Sternocleidomastoid (tissue), 1 donor: ENCODE measurements around a stretch of chr1.

DNA sequence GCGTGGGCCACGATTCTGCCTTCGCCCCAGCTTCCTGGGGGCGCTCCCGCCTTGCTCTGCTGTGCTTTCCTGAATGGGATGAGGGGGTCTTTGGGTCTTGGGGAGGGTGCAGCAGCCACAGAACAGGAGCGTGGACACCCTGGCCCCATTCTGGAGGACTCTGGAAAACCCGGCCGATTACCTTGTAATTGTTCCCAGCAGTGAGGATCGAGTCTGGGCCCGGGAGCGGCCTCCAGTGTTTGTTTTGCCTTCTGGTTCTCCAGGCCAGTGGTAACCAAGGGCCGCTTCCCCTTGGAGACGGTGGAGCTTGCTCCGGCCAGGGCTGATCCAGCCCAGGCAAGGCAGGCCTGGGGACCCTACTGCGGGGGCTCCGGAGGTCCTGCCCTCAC, 46.1 kb downstream of the SPSB1 start:
- PRO-cap: no peak

DNA sequence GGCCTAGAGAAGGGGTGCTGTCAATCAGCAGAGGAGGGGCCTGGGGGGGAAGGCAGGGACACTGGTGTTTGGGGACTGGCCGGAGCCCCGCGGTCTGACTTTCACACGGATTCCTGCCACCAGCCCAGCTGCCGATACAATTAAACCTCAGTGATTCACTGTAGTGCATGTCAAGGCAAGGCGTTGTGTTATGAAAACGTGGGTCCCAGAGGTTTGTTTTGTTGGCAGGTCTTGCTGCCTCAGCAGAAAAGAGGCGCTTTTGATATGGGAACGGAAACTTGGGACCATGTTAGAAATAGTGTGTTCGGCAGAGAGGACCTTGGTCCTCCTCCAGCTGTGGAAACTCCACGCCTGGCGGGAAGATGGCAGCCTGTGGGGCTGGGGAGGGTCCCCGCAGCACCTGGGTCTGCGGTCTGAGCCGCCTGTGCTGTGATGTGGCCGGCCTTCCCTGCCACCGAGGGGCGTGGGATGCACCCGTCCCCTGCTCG, 47.6 kb downstream of the SPSB1 start:
- PRO-cap: no peak

DNA sequence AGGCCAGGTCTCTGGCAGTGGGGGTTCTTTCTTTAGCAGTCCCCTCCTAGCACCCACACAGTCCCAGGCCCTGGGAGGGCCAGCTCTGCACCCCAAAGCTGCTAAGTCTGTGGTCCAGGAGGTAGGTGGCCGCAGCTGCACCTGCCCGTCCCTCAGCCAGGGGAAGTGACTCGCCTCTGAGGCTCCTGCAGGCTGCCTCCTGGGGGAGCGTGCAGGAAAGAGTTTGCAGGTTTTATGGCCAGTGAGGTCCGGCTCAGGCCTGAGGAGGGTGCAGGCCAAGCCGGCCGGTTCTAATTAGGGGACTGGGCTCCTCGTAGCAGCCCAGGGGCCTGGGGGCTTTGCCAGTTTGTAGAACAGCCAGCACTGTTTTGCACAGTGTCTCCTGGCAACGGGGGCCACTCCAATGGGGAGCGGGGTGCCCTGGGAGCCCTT, 107.9 kb downstream of the SPSB1 start:
- PRO-cap: no peak

GRCh38 chr1:9437341-9437715, 101.9 kb upstream of the SLC25A33 start:
- PRO-cap: no peak

DNA sequence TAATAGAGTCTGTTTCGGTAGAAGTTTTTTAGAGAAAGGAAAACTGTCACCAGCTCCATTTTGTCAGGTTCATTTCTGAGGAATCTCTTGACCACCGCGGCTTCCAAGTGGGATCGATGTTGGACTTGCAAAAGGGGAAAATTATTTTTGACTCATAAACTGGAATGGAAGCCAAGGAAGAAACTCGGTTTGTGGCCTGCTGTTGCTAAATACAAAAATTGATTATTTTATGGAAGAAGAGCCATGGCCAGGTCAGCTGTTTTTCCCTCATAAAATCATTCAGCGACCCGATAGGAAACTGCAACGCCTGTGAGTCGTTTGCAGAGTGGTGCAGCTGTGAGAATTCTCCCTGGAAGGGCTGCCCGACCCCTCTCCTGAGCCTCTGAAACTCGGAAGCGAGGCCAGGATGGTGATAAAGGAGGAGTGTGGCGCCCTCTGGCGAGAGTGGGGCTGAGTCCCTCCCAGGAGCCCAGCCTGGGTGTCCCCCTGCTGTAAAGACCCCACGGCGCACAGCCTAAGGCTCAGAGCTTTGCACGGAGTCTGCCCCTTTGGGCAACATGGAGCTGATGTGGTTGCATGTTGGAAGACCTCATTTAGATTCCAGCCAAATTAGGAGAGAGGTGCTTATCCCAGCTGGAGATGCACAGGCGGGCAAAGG, 83.6 kb upstream of the SLC25A33 start:
- PRO-cap: no peak

GRCh38 chr1:9653176-9653892, 1.8 kb downstream of the PIK3CD start:
- PRO-cap: no peak

DNA sequence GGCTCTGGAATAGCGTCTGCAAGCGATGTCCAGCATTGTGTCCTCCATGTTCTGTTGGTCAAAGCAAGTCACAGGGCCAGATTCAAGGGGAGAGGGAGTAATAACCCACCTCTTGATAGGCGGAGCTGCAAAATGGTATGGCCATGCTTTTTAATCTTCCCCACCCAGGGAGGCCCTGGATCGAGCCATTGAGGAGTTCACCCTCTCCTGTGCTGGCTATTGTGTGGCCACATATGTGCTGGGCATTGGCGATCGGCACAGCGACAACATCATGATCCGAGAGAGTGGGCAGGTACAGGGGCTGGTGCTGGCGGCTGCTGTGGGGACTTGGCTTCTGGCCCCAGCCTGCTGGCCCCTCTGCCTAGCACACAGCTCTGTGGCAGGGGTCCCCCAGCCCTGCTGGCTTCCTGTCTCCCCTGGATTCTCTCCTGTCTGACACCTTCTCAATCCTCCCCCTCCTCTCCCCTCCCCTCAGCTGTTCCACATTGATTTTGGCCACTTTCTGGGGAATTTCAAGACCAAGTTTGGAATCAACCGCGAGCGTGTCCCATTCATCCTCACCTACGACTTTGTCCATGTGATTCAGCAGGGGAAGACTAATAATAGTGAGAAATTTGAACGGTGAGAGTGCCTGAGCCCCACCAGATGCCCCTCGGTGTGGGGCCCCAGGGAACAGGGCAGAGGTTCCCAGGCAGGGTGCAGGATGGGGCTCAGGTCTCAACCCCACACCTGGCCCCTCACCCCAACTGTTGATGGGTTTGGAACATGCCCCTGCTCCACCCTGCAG, 72.5 kb downstream of the PIK3CD start:
- PRO-cap: no peak

DNA sequence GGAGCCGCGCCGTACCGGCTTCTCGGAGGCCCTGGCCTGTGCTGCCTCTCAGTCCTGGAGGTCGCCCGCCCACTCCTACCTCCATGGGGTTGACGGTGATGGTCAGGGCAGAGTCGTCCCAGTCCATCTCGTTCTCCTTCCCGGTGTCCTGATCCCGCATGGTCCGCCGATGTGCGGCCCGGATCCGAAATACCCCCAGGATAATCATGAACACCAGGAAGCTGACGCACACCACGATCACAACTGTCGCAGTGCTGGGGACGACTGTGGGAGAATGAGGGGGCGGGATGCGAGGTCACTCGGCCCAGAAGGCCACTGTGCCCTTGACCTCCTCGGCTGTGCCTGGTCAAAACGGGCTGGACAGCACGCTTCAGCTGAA, 79.6 kb downstream of the PIK3CD start:
- PRO-cap: no peak

- PRO-cap: no peak
Observed at GRCh38 chr1:9871955-9872622, 38.0 kb downstream of the CTNNBIP1 start.

- PRO-cap: no peak
Observed at GRCh38 chr1:9872623-9873302, 37.3 kb downstream of the CTNNBIP1 start.

GRCh38 chr1:9908743-9909863, 966 bp downstream of the CTNNBIP1 start:
- PRO-cap: unidirectional peak, plus-strand start at chr1:9909426

DNA sequence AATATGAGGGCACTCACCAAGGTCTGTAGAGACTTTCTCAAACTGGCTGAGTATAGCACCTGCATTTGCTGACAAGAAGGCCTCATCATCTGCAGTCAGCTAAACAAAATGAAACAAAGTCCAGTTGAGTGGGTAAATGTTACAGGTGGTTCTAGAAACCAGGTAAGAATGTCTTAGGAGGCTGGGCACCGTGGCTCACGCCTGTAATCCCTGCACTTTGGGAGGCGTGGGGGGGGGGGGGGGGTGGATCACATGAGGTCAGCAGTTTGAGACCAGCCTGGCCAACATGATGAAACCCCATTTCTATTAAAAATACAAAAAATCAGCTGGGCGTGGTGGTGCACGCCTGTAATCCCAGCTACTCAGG, 11.3 kb downstream of the LZIC start:
- PRO-cap: no peak

- PRO-cap: no peak
Observed at GRCh38 chr1:10059190-10059944, 26.6 kb downstream of the UBE4B start.

DNA sequence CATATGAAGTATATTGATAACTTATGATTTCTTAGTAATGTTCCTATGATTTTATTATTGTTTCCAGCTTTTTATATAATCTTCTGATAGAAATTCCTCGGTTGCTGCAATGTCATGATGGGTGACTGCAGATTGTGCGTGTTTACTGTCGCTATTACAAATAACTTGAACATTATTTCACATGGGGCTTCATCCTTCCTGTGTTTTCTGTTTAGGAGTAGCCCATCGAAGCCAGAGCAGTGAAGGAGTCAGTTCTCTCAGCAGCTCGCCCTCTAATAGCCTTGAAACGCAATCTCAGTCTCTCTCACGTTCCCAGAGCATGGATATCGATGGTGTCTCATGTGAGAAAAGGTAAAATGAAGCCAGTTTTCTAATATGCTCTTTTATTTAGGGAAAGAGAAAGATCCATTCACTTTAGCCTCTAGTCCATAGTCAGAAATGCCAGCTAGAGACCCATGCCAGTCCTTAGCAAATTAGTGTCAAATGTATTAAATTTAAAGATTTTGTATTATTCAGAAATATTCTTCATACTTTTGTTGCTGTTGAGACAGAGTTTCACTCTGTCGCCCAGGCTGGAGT, 62.6 kb downstream of the UBE4B start:
- PRO-cap: no peak

DNA sequence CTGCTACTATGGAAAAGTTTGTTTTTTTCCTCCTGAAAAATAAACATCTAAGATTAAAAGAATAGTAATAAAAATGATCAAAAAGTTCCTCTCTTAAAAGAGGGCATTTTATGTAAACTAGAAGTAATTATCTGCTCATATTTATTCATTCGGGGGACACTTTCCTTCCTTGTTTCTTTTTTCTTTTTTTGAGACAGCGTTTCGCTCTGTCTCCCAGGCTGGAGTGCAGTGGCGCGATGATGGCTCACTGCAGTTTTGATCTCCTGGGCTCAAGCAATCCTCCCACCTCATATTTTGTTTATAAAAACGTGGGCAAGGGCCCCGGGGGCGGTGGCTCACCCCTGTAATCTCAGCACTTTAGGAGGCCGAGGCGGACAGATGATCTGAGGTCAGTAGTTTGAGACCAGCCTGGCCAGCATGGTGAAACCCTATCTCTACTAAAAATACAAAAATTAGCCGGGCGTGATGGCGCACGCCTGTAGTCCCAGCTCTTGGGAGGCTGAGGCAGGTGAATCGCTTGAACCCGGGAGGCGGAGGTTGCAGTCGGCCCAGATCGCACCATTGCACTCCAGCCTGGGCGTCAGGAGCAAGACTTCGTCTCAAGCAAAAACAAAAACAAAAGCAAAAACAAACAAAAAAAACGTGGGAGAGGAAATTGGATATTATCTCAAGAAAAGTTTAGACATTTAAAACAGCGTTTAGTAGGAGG, 880 bp upstream of the DFFA start:
- PRO-cap: no peak

DNA sequence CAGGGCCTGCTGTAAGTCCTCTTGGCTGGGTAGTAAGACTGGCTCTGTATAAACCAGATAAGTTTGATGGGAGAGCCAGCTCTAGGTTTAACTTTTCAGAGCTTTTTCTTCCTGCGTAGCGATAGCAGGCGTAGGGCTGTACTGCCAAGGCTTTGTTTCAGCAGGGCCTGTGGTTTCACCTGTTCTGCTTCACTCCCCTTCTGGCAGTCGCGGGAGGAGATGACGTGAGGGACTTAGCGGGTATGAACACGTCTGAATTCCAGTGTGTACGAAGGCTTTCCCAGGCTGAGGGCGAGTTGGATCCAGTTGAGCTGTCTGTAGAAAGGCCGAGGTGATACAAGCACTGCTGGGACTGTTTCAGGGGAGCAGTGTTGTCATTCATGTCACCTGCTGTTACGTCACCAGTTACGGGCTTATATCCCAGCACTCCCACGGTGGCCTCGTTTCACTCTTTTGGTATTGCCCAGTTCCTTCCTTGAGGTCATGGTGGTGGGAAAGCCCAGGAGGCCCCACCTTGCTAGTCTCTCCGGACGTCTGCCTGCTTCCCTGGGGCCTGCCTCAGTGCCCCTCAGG, 21.2 kb downstream of the PEX14 start:
- PRO-cap: no peak

DNA sequence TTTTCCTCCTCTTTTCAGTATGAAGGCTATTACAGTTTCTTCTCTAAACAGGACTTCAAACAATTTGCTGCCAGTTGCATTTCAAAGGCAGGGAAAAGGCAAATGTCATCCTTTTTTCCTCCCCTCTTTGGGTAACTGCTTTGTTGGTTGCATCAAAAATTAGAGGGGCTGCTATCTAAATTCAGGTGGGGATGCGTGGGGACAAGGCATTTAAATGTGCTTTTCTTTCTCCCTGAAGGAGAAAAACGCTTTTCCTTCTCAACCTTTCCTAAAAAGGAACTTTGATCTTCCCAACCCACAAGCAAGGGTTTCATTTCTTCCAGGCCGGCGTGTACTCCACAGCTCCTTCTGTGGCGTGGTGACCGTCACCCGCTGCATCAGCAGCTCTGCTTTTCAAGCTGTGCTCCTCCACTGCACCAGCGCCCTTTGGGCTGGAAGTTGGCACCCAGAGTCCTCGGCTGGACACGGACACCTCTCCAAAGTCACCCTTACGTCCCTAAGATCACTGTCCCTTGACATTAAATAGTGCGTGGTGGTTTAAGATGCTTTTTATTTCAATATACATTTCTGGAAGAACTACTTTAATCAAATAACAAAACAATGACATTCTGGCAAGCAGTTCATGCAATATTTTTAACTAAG, 54.3 kb downstream of the PEX14 start:
- PRO-cap: no peak

GRCh38 chr1:10671845-10672570, 124.4 kb downstream of the CASZ1 start:
- PRO-cap: no peak

DNA sequence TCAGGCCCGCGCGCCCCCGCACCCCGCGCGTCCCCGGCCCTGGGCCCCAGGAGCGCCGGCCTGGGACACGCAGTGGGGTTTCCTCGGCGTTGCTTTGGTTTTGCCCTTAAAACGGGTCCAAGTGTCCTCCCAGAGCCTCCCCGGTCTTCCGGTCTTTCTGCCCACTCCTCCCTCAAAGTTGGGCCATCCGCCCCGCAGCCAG, 101.3 kb downstream of the CASZ1 start:
- PRO-cap: bidirectional peak, plus-strand start at position 49 of the sequence, minus-strand start at position 83 of the sequence

DNA sequence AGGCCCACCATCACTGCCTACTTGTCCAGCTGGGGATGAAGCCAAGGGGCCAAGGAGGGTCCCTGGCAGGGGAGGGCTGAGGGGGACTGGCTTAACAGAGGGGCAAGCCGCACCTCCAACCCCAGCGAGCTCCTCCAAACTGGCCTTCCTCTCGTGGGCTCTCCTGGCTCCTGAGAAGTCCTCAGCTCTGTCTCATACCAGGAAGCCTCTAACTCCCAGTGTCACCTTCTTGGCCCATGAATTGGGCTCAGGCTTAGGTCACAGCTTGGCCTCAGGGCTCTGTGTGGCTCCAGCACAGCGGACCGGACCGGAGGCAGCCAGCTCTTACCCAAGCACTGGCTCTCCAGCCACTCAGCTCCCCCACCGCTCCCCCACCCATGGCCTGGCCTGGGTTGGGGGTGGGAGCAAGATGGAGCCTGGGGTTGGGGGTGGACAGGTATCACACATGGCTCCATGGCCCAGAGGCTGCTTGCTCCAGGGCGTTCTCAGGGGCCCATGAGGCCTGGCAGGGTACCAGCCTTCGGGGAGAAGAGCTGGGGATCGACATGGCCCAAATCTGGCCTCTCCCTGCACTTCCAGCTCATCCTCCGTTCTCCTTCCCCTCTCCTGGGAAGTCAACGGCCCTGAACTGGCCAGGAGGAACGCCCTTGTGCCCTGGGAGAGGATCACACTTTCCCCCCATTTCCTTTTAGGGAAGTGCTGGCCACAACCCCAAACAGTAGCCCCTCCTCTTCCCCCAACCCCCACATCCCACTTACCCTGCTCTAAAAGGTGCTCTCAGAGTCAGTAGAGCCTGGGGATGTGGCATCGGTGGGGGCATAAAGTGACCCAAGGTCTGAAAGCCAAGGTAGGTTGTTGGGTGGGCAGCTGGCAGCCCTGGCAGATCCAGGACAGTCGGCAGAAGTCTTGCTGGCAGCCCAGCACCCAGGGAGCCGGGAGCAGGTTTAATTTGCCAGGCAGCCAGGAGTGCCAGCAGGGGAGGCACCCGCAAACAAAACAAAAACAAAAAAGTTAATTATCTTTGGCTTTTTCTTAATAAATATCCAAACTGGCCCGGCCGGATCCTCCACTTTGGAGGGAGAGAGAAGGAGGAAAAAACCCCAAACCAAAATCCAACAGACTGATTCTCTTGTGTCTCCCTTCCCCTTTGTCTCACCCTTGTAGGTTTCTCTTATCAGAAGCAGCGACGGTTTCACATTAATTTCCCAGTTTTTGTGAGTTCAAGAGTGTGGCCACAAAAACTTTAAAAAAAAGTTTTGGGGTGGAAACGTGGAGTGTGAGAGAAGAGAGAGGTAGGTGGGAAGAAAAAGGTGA, 97.4 kb downstream of the CASZ1 start:
- PRO-cap: no peak